Measurements from ENCODE around the genes MRPL9, HRNR, LCE1C, SPRR5 and SPRR4.

DNA sequence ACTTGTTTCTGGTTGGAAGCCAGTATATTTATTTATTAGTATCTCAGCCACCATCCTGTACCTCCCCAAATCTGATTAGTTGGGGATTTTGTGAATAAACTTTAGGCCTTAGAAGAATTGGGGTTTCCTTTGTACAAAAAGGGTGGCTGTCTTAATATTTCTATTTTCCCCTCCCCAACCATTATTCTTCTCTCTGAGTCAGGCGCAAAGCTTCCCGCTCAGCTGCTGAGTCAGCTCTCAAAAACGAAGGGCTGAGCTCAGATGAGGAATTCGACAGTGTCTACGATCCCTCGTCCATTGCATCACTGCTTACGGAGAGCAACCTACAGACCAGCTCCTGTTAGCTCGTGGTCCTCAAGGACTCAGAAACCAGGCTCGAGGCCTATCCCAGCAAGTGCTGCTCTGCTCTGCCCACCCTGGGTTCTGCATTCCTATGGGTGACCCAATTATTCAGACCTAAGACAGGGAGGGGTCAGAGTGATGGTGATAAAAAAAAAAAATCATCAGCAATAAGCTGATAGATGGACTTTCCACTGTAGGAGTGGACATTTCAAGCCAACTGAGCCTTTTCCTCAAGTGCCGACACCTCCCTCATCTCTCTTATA lies 3.0 kb upstream of the TUFT1 start:
- PRO-cap, result no peak
- RAMPAGE, long total RNA, 4 experiments, result start-site peak on the plus strand in 1 of 4 experiments, centred at position 488 of the sequence, 75 reads per replicate

DNA sequence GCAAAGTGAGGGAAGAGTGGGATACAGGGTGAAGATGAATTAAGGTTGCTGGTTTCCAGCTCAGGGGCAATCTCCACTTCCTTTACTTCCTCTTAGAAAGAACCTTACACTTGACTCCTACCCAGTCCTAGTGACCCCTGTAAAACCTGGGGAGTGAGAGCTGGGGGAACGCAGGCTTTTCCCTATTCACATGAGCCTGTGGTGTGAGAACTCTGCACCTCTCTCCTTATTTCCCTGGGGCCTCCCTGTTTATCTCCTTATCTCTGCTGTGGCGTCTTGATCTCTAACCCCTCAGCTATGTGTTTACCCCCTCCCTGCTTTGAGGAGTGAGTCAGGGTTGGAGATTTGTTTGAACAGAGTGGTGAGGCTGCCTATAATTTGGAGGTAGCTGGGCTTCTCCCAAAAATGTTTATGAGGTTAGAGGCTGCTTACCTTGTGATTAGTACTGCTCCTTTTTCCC lies 8.6 kb downstream of the TUFT1 start:
- PRO-cap, result bidirectional peak, plus-strand start at position 189 of the sequence, minus-strand start at position 198 of the sequence
- RAMPAGE, long total RNA, 4 experiments, result no peak in any of the 4 experiments

- PRO-cap, result no peak
- RAMPAGE, long total RNA, 4 experiments, result no peak in any of the 4 experiments
Measured at GRCh38 chr1:151611239-151611670, 595 bp upstream of the SNX27 start.

DNA sequence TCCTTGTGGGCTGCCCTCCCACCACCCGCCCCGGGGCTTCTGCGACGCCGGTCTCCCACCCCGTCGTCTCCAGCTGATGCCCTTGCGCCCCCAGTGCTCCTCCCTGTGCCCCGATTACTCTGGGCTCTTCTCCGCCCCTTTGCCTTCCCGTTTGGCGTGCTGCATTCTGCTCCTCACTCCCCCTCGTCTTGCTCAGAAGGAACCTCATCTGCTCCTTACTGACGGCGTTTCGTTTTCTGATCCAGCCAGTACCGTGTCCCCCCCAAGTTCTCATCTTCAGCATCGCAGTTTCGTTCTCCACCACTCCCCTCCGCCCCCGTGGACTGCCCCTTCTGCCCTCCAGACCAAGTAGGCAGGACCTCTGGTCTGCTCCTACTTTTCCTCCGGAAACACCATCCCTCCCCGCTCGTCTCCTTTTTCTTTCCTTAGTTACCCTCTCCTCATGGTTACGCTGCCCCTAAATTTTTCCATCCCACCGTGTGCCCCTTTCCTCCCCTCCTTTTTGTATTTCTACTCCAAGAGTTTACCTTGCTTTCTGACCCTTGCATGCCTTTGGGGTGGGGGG lies 896 bp downstream of the SNX27 start:
- PRO-cap, result unidirectional peak, minus-strand start at position 190 of the sequence; unidirectional peak, minus-strand start at position 272 of the sequence; unidirectional peak, minus-strand start at position 320 of the sequence
- RAMPAGE, long total RNA, 4 experiments, result no peak in any of the 4 experiments

- PRO-cap, result bidirectional peak, plus-strand start at chr1:151763584, minus-strand start at chr1:151763449
- RAMPAGE, long total RNA, 4 experiments, result start-site peak on the plus strand in 1 of 4 experiments, at chr1:151763445-151763462 at its widest, 10 reads per replicate; start-site peak on the minus strand in 4 of 4 experiments, at chr1:151763453-151763498 at its widest, 18 to 94 reads per replicate
Measured at GRCh38 chr1:151763293-151764171, at the start of gene MRPL9. Gene MRPL9 (minus strand): TSS chr1:151763496.

- PRO-cap, result bidirectional peak, plus-strand start at chr1:151790830, minus-strand start at chr1:151790488; unidirectional peak, plus-strand start at chr1:151790955
- RAMPAGE, long total RNA, 4 experiments, result start-site peak on the plus strand in 1 of 4 experiments, at chr1:151790830-151790837 at its widest, 5 reads per replicate
Measured at GRCh38 chr1:151790613-151791688, 651 bp upstream of the TDRKH start.

DNA sequence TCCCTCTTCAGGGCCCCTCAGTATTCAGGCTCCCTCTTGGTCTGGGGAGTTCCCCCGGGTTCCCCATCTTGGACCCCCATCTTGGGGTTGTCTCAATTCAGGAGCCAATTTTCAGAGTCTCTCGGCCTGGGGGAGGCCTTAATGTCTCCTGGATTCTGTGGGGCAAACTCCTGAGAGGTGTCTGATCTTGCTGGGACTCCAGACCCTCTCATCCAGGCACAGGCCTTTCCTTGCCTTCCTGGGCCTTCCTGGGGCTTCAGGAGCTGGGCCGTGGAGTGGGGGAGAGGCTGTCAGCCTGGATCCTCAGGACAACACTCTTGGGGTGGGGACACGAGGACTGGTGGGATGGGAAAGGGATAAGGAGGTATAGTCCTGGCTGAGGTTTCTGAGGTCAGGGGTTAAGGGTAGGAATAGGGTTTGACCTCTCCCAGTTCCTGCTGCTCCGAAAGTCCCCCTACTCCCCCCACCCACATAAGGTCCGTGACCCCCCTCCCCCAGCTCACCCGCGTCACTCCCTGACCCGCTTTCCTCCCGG lies 4.1 kb downstream of the RORC start:
- PRO-cap, result no peak
- RAMPAGE, long total RNA, 4 experiments, result no peak in any of the 4 experiments

- PRO-cap, result no peak
- RAMPAGE, long total RNA, 4 experiments, result no peak in any of the 4 experiments
Measured at GRCh38 chr1:151920135-151920619, 10.9 kb upstream of the THEM4 start.

- PRO-cap, result no peak
- RAMPAGE, long total RNA, 4 experiments, result no peak in any of the 4 experiments
Measured at GRCh38 chr1:151972728-151973355, 20.8 kb downstream of the S100A10 start.

GRCh38 chr1:151990830-151991423 lies 2.7 kb downstream of the S100A10 start:
- PRO-cap, result unidirectional peak, plus-strand start at chr1:151991032
- RAMPAGE, long total RNA, 4 experiments, result no peak in any of the 4 experiments

- PRO-cap, result no peak
- RAMPAGE, long total RNA, 4 experiments, result no peak in any of the 4 experiments
Measured at GRCh38 chr1:152035845-152036228, 967 bp downstream of the S100A11 start.

DNA sequence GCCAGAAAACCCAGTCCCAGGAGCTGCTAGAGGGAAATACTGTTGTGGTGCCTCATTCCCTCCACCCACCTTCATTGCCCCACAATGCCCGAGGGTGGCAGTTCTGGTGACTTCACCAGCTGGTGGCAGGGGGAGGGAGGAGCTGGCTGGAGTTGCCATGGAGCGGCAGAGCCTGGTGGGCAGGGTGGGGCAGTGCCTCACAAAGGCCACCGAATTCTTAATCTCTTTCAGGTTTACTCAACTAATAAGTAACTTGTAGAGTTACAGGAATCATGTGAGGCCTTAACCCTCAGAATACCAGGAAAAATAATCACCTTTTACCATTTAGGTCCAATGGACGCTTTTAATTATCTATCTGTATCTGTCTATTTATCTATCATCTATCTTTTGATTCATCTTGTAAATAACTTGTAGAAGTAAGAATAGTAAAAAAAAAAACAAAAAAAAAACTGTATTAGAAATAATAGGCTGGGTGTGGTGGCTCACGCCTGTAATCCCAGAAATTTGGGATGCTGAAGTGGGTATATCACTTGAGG lies 11.8 kb upstream of the S100A11 start:
- PRO-cap, result bidirectional peak, plus-strand start at position 128 of the sequence, minus-strand start at position 76 of the sequence
- RAMPAGE, long total RNA, 4 experiments, result no peak in any of the 4 experiments

- PRO-cap, result no peak
- RAMPAGE, long total RNA, 4 experiments, result no peak in any of the 4 experiments
Measured at GRCh38 chr1:152110925-152111367, 4.3 kb downstream of the TCHH start.

DNA sequence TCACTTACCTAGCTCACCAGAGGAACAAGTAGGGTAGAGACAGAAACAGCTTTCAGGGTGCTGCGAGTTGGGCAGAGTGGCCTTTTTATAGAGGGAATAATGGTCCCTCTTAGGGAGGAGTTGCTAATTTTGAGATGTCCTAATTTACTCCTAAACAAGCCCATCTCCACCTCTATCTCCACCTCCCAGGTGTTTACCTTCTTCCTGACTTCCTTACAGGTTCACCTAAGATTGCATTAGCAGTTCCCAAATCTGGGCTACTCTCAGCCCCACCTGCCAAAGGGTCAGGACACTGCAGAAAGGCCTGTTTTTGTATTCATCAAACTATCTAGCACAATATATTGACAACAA lies at the start of gene HRNR:
TSS of gene HRNR (minus strand) at position 59 of the 351 bp plus-strand sequence.
- PRO-cap, result no peak
- RAMPAGE, long total RNA, 4 experiments, result no peak in any of the 4 experiments

- PRO-cap, result unidirectional peak, plus-strand start at chr1:152399496
- RAMPAGE, long total RNA, 4 experiments, result no peak in any of the 4 experiments
Measured at GRCh38 chr1:152399246-152399789, 14.7 kb downstream of the CRNN start.

GRCh38 chr1:152806475-152806802 lies at the start of gene LCE1C:
Gene LCE1C (minus strand): TSS chr1:152806651.
- PRO-cap, result no peak
- RAMPAGE, long total RNA, 4 experiments, result no peak in any of the 4 experiments

DNA sequence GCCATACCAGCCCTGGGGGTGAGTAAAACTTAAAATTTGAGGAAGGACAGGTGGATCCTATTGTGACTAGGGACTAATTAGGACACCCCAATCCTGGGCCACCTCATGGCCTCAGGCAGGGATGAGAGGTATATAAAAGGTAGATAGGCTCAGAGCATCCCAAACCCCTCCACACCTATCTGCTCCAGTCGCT lies at the start of gene SPRR5:
TSS of gene SPRR5 (plus strand) at position 162 of the 193 bp plus-strand sequence.
- PRO-cap, result no peak
- RAMPAGE, long total RNA, 4 experiments, result no peak in any of the 4 experiments

- PRO-cap, result no peak
- RAMPAGE, long total RNA, 4 experiments, result no peak in any of the 4 experiments
Measured at GRCh38 chr1:152970509-152970841, at the start of gene SPRR4. Gene SPRR4 (plus strand): TSS chr1:152970648.

DNA sequence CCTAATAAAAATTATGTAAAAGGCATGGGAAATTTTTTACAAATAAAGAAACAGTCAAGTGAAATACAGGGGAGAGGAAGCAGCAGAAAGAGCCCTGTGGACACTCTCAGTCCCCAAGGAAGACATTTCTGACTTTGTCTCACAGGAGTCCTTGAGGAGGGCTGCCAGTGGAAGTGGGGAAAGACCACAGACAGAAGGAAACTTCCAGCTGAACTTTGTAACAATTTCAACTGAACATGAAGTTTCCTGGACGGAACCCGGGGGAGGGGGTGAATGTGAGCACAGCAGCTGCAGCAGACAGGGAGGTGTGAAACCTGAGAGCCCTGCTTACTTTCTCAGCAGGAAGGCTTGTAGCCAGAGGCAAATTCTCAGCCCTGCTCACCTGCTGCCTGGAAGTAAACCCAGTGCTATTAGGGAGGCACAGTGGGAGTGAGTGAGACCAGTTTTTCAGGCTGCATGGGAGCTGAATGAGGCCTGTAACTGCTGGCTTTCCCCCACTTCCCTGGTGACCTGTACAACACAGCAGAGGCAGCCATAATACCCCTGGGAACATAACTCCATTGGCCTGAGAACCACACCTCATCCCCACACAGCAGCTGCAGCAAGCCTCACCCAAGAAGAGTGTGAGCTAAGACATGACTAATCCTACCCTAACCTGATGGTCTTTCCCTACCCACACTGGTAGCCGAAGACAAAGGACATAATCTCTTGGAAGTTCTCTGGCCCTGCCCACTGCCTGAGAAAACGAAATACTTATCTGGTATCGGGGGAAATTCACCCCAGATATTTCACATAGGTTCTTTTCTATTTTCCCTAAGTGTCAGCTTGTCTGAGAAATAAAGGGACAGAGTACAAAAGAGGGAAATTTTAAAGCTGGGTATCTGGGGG lies 9.6 kb upstream of the SPRR2F start:
- PRO-cap, result no peak
- RAMPAGE, long total RNA, 4 experiments, result no peak in any of the 4 experiments

GRCh38 chr1:153608644-153609622 lies 4.0 kb downstream of the S100A16 start:
- PRO-cap, result bidirectional peak, plus-strand start at chr1:153609040, minus-strand start at chr1:153609007; bidirectional peak, plus-strand start at chr1:153609467, minus-strand start at chr1:153609355
- RAMPAGE, long total RNA, 4 experiments, result start-site peak on the minus strand in 1 of 4 experiments, at chr1:153608929-153608943 at its widest, 33 reads per replicate

Measured in Peyer's patch (tissue), 4 donors.